Melanocyte of skin (primary cell): ENCODE measurements around the gene PEX13.

- CAGE, long polyA plus RNA, 2 experiments: no peak in any of the 2 experiments
These were observed 1.4 kb upstream of the BCL11A start for GRCh38 chr2:60554621-60555408.

- CAGE, long polyA plus RNA, 2 experiments: no peak in any of the 2 experiments
These were observed 28.1 kb upstream of the BCL11A start for GRCh38 chr2:60581349-60582196.

DNA sequence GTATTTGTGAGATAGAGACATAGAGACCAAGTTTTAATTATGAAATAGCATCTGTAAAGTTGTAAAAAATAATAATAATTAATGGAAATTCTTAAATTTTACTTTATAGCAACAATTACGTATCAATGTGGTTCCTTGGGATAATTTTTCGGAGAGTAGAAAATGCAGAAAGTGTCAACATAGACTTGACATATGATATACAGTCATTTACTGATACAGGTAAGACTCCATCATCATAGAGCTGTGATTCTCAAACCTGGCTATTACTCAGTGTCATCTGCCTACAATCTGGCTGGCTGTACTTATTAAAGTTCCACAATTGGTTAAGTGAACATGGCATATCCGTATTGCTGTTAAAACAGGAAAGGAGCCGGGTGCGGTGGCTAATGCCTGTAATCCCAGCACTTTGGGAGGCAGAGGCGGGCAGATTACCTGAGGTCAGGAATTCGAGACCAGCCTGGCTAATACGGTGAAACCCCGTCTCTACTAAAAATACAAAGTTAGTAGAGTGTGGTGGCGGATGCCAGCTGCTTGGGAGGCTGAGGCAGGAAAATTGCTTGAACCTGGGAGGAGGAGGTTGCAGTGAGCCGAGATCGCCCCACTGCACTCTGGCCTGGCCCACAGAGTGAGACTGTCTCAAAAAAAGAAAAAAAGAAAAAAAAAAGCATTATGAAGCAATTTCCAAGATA lies 31.5 kb downstream of the PAPOLG start:
- CAGE, long polyA plus RNA, 2 experiments: no peak in any of the 2 experiments

DNA sequence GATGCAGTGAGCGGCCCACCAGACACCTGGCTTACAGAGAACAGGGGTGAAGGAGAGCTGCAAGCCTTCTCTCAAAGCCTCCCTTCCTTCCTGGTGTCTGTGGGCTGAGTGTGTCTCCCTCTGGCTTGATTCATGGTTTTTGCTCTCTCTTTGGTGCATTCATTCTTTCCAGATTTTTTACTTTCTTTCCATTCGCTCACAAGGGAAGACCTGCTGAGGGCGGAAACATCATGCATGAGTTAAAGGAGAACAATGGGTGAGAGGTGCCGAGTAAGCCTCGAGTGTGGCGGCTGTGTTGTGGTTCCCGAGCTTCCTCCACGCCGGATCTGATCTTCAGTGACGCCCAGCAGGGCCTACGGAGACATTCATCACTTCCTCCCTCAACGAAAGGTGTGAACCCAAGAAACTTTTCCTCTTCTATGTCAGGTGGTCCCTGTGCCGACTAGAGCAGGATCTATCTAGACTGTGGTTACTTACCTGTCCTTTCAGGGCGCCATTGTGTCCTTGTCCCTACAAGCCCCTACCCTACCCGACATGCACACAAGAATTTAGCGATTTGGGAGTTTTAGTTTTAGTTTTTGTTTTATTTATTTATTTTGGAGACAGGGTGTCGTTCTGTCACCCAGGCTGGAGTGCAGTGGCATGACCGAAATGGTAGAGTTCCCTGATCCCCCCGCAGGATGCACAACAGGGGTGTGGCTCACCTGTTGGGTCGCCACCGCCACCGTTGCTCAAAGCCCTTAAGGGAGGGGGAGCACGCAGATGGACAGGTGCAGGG lies 61.8 kb upstream of the REL start:
- CAGE, long polyA plus RNA, 2 experiments: no peak in any of the 2 experiments

DNA sequence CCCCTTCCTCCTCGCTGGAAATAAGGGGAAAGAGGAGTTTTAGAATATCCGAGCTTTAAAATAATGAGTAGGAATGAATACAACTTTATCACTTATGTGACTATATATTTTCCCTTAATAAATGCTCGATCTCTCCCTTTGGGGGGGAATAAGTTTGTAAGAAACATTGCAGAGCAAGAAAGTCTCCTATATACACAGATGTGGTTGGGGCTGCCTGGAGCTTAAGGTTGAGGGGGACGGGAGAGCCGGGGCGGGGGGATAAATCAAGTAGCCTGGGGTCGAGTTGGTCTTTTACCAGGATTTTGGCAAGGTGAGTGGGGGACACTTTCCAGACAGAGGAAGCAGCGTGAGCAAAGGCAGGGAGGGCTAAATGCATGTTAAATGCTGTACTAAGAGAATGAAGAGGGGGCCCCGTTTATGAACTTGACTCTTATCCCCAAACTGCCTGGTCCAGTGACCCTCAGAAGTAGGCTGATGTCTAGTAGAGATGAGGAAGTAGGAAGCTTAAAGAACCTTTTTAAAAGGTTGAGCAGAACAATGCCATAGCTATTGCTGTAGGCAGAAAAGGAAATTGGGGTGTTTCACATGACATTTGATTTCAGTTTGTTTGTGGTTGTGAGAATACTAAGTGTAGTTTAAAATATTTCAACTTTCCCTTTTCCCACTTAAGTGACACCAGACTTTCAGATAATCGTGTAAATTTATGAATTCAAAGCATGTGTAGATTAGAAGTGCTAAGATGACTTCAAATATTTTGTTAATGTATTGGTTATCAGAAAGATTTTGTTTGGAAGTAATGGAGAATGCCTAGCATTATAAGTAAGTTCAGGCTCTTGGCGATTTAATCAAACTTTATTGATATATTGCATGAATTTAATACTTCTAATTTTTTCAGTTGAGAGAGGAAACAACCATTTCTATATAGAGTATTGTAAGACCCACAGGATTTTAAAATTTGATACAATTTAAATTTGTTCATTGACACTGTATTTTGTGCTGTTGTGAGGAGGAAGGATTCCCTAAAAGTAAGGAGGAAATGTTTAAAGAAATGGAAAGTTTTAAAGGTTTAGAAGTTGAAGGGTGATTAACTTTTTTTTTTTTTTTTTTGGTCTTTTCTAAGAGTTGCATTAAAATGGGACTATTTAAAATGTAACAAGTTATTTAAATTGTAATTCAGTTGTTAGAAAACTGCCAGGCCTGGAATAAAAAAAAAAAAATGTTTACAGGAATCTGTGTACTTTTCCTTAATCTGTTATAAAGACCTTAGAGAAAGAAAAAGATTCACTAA lies 1.8 kb downstream of the REL start:
- CAGE, long polyA plus RNA, 2 experiments: no peak in any of the 2 experiments

DNA sequence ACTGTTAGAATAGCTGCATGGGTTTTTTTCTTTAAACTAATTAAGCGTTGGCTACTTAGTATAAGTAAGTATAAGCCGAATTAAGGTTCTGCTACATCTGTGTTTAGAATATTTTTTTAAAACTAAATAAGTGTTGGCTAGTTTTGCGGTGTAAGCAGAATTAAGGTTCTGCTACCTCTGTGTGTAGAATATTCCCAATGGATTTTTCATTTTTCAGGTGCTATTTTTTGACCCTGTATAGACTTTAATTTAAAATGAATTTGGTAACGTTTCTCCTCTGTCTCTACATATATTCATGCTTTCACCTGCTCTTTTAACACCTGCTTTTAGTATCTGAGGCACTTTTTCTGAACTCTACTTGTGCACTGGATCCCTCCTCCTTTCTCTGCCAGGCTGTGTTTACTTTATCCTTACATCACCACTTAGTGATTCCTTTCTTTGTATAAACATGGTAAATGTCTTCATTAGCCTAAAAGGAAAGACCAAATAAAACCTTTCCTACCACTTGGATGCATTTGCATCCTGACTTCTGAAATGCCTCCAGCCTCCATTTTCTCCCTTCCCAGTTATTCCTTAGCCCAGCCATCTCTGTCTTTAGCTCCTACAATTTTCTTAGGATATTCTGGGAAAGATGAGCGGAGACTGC lies 44.5 kb downstream of the REL start:
- CAGE, long polyA plus RNA, 2 experiments: no peak in any of the 2 experiments

DNA sequence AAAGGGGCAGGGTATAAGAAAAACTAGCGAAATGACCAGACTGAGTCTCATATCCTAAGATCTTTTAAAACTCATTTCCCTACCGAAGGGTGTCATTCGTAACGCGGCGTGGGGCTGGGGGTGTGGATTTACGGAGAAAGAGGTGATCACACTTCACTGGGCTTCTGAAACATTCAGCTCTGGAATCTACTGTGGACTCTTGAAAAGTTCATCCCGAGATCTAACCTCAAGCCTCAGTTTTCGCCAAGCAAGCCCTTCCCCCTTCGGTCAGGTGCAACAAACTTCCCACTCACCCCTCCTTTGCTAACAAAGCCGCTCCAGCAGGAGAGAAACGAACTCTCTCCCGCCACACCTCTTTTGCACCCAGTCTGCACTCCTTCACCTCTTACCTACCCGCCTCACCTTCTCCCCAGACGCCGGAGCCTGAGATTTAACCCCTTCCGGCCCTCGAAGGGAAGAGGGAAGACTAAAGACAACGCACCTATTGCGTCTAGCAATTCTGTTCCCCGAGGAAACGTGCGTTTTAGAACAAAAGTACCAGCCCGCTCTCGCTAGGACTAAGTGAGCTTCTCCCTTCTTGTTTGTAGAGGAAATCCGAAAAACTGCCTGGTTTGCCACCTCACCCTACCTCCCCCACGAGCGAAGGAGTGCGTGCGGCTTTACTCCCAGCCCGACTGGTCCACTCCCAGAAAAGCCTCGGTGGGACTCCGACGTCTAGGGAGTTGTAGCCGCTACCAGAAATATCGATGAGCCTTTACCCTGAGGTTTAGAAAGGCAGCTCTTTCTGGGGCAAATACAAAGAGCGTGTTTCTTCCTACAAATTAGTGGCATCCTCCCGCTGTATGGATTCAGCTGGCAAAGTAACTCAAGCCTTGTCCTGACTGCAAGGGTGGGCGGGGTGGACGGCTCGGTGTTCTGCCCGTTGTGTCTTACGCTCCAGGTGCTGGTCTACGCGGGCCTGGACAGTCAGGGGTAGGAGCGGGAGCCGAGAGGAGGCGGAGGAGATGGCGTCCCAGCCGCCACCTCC lies at the start of gene PEX13:
Gene PEX13, plus strand, starts transcription at position 965 of the 1,027 bp plus-strand sequence.
- CAGE, long polyA plus RNA, 2 experiments: no peak in any of the 2 experiments

DNA sequence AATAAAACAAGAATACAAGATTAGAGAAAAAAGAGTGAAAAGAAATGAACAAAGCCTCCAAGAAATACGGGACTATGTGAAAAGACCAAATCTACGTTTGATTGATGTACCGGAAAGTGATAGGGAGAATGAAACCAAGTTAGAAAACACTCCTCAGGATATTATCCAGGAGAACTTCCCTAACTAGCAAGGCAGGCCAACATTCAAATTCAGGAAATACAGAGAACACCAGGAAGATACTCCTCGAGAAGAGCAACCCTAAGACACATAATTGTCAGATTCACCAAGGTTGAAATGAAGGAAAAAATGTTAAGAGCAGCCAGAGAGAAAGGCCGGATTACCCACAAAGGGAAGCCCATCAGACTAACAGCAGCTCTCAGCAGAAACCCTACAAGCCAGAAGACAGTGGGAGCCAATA lies 18.0 kb upstream of the PUS10 start:
- CAGE, long polyA plus RNA, 2 experiments: no peak in any of the 2 experiments

DNA sequence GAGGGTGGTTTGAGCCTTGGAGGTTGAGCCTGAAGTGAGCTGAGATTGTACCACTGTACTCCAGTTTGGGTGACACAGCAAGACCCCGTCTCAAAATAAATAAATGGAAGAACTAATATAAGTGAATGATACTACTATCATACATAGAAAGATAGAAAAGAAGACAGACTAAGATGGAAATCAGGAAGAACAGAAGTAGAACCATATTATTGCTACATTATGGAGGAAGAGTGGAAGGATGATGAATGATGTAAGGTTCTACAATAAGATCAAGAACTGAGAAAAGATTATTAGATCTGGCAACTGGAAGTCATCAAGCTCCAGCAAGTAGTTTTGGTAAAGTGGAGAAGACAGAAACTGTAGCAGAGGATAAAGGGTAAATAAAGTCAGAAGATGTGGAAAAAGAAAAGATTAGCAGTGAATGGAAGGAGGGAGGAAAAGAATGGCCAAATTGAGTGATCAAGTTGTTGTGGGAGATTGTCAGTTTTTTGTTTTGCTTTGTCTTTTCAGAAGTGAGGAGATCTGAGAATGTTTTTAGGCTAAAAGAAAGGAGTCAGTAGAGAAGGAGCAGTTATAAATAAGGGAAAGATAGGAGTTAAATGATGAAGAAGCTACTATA lies 23.3 kb upstream of the PUS10 start:
- CAGE, long polyA plus RNA, 2 experiments: no peak in any of the 2 experiments

GRCh38 chr2:61177600-61178175 lies 15.7 kb downstream of the C2orf74 start:
- CAGE, long polyA plus RNA, 2 experiments: no peak in any of the 2 experiments

DNA sequence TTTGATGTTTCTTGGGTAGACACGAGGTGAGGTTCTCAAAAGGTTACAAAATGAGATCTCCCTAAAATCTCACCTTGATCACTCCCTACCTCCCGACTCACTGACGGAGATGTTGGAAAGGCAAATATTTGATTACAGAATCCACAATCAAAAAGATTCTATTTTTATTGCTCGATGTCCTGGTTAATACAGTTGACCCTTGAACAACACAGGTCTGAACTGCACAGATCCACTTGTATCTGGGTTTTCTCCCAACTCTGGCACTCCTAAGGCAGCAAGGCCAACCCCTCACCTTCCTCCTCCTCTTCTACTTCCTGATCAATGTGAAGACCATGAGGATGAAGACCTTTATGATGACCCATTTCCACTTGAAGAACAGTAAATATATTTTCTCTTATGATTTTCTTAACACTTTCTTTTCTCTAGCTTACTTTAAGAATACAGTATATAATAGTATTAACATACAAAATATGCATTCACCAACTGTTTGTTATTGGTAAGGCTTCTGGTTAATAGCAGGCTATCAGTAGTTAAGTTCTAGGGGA lies 125.3 kb downstream of the C2orf74 start:
- CAGE, long polyA plus RNA, 2 experiments: no peak in any of the 2 experiments

GRCh38 chr2:61300906-61301733 lies 139.1 kb downstream of the C2orf74 start:
- CAGE, long polyA plus RNA, 2 experiments: no peak in any of the 2 experiments

DNA sequence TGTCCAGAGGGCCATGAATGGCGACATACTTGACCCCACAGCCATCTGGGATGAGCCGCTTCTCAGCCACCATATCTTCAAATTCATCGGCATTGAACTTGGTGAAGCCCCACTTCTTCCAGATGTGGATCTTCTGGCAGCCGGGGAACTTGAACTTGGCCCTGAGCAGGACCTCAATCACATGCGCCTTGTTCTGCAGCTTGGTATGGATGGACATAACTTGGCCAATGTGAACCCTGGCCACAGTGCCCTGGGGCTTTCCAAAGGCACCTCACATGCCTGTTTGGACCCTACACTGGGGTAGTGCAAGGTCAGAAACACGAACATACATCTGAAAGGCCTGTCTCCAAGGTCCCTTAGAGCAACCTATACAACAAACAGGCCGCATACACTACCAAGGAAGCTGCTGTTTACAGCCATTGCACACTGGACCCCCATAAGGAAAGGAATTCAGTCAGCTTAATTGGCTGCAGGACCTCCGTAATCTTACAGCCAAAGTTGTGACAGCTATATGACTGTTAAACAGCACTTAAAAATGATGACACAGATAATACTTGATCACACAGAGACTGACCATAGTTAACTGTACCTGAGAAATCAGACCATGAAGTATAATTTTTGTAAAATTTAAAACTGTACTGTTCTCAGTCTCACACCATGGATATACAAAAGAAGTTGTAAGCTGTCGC lies 53.8 kb downstream of the USP34 start:
- CAGE, long polyA plus RNA, 2 experiments: no peak in any of the 2 experiments

DNA sequence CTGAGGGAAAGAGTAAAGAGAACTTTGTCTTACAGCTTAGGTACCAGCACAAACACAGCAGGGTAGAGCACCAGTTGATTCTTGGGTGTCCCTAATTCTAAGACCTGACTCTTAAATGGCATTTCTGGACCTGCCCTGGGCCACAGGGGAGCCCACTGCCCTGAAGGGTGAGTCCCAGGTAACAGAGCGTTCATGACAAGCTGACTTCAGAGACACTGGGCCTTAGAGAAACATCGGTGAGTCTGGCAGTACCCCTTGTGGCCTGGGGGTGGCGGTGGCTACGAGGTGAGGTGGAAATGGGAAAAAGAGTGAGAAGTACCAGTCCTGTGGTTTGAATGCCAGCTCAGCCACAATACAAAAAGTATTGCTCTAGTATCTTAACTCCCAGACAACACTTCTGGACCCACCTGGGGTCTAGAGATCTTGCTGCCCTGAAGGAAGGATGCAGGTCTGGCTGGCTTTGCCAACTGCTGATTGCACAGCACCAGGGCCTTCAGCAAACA lies 44.6 kb downstream of the USP34 start:
- CAGE, long polyA plus RNA, 2 experiments: no peak in any of the 2 experiments

DNA sequence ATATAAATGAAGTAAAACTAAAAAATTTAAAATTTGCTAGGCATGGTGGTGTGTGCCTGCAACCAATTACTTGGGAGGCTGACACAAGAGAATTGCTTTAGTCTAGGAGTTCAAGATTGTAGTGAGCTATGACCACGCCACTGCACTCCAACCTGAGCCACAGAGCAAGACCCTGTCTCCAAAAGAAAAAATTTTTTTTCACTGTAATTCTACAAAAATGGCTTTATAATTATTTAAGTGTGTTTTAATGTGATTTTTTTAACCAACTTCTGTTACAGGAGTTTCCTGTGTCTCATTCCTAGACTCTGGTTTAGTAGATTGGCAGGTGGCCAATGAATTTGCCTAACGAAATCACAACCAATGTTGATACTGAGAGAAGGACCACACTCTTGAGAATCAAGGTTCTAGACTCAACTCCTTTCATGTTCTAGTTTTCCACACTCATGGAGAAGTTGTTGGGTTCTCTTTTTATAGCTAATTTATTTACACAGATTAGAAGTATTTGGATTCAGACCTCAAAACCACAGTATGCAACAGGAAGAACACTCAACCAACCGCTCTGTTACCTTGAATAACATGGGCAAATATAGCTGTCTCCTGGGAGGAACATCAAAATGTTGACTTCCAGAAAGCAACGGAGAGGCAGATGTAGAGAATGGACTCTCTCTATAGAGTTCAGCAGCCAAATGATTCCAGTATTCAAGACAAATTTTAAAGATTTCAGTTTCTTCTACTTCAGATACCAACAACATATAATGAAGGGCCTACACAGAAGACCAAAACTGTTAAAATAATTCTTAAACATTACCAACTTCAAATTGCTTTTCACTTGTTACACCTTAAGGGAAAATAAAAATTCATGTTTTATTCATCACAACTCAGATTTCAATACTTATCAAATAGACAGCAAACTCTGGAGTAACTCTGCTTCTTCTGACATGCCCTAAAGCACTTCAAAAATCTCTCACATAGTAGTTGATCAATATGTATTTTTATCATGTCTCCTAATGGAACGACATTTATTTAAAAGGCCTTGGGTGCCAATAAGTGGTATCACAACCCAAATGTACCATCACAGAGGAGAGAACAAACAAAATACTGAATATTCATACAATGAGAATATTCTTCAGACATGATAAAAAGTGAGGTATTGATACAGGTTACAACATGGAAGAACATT lies 22.8 kb upstream of the USP34 start:
- CAGE, long polyA plus RNA, 2 experiments: no peak in any of the 2 experiments

DNA sequence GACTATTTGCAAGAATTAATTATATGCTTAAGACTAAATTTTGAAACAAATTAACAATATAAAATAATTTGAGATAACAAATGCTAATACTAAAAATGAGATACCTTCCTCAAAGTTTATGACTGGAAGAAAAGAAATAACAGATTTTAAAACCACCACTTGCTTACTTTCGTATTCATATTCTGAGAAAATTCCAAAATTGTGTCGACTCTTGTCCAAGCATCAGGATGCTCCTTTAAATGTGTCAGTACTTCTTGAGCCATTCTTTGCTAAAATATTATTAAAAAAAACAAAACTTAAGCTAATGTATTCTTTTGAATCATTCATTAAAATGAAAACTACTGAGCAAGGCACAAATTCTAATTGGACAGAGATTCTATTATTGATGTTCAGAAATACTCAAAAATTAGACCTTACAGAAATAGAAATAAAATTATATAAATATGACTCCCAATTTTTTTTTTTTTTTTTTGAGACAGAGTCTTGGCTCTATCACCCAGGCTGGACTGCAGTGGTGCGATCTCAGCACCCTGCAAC lies 11.8 kb downstream of the XPO1 start:
- CAGE, long polyA plus RNA, 2 experiments: no peak in any of the 2 experiments

GRCh38 chr2:61530825-61531887 lies 7.0 kb downstream of the XPO1 start:
- CAGE, long polyA plus RNA, 2 experiments: no peak in any of the 2 experiments

- CAGE, long polyA plus RNA, 2 experiments: no peak in any of the 2 experiments
These were observed 91.7 kb downstream of the FAM161A start for GRCh38 chr2:61762175-61762606.

- CAGE, long polyA plus RNA, 2 experiments: no peak in any of the 2 experiments
These were observed 83.1 kb downstream of the FAM161A start for GRCh38 chr2:61770685-61771221.

DNA sequence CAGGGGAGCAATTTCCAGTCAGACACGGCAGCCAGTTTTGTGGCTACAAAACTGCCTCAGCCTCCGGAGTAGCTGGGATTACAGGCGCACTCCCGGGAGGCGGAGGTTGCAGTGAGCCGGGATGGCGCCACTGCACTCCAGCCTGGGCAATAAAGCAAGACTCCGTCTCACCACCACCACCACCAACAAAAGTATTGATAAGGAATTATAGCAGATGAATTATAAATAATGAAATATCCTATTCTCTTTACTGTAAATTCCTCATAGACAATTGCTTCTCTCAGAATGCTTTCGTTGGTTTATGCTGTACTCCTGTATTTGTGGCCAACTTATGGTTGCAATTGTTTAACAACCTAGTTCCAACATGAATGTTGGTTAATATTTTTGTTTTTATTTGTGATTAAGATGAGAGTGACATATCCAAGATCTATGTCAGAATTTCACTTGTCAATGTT lies 1.5 kb upstream of the FAM161A start:
- CAGE, long polyA plus RNA, 2 experiments: no peak in any of the 2 experiments